ENCODE measurements around a stretch of chr13.

DNA sequence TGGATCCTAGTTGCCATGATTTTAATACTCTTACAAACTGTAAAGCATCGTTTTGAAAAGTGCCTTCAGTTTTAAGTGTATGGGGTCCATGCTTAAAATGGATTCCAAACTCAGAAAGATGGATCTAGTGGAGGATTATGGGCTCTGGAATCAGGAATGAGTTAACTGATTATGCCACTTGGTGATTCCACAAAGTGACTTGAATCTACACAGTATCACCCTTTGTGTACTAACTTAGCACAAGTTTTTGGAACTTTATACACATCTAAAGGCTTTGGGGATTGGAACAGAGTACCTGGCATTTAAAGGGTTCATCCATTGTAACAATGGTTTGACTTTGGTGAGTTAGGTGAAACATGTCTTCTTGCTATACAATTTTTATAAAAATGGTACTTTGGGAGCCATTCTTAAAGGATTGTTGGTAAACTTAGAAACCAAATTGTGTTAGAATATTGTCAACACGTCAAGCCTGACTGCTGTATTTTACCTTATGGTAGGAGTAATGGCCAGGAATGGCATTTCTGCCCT, 1.1 kb downstream of the RPL21 start:
- PRO-cap: no peak

DNA sequence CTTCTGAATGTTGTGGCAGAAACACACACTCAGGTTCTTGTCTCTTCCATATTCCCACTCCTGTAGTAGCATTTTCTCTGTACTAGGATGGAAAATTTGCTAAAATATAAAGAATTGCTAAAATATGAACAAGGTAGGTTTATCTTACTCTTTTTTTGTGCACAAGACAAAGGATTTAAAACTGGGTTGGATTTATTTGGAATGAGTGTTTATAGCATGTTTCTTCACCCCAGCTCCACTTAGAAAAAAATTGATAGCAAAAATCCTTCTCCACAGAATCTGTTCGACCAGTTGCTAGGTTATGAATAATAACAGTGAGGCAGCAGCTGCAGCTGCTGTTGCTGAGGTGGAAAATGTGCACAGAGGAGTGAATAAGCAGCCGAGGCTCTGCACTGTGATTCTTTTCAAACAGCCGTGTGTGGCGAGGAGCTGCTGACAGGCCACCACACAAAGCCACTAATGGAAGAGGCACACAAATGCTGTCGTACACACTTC, 6.6 kb upstream of the RASL11A start:
- PRO-cap: no peak

- PRO-cap: no peak
Observed at GRCh38 chr13:27434350-27435544, 10.3 kb downstream of the GTF3A start.

DNA sequence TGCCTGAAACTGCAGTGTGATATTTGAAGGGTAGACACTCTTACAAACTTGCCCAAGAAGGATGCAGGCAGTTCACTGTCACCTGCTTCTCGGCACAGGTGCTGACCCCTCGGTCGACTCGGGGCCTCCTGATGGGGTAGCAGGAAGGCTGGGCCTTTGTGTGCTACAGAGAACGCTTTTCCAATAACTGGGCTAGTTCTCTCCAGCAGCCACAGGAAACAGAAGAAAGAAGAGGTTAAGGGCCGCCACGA, 5.2 kb upstream of the MTIF3 start:
- PRO-cap: no peak

GRCh38 chr13:27549169-27549658, 71.1 kb downstream of the LNX2 start:
- PRO-cap: unidirectional peak, minus-strand start at chr13:27549414

- PRO-cap: bidirectional peak, plus-strand start at chr13:27620743, minus-strand start at chr13:27620529; bidirectional peak, plus-strand start at chr13:27621195, minus-strand start at chr13:27621075
Observed at GRCh38 chr13:27620648-27621277, 434 bp upstream of the LNX2 start.

- PRO-cap: no peak
Observed at GRCh38 chr13:27851082-27852186, 59.2 kb downstream of the GSX1 start.

DNA sequence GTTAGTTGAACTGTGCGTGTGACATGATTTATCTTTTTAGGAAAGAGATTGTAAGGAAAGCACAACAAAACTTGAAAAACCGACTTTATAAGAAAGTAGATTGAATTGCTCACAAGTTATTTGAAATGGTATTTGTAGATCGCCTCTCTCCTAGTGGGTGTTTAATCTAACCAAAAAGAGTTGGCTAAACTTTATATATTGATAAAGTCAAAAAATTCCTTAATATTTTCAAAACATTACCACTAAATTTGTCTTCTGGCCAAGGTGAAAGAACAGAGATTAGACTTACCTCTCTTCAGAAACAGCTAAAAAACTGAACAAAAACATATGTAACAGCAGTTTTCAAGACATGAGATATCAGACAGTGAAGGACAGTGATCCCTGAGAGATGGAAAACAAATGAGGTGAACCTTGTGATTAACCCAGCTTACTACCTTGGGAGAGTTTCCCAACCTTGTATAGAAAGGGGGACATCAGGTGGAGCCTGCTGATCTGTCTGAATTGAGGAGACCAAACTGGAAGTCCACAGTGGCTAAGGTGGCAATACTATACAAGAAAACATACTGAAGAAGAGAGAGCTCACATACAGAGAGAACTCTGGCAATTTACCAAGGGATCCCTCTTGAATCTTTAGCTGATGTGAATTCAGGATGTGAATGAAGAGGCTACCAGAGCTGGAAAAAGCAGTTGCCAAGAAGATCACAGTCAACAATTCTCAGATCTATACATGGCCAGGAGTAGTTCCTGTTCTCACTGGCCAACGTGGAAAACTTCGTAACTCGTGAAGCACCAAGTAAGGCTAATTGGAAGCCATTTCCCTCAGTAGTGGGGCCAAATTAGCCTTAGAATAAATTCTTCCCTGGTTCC, 73.3 kb downstream of the PAN3 start:
- PRO-cap: no peak

DNA sequence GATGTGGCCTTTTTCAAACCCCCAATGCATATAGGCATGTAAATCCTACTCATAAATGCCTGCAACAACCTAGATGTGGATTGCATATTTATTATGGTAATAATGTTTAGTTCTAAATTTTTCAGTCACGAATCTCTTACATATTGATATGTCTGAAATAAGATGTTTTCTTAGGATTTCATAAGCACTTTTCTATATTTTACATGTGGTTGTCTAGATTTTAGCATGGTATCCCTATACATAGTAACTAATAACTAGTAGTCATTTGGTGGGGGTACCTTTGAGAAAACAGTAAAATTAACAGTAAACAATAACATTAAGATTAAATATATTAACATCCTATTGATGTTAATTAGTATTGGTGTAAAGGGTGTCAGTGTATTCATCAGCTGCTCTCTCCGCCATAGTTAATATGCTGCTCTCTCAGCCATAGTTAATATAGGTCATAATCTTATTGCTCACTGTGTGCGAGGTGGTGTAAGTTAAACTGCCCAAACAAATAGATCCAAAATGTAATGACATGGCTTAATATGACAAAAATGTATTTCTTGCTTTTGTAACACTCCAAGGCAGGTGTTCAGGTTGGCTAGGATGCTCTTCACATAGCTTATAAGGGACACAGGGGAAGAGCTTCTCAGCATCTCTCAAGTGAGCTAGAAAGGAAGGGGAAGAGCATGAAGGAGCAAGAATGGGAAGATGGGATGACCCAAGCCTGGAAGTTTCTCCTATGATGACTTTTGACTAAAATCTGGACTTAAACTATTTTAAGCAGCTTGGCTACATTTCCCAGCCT, 90.2 kb downstream of the PAN3 start:
- PRO-cap: no peak

DNA sequence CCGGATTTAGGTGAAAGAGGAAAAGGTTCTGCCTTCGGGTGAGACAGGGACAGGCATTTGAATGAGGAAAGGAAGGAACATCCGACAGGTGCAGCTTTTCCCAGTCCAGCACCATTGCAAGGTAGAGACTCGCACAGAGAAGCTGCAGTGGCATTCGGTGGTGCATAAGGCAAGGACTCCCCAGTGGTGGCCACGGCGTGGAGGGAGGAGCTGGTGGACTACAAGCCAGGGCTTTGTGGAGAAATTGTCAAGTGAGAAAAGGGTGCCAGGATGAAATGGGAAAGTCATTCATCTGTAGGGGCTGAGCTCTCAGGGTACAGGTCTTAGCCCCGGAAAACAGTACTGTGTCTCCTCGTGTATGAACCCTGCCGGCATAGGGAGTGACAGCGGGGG, 167.6 kb downstream of the PAN3 start:
- PRO-cap: unidirectional peak, plus-strand start at position 194 of the sequence

DNA sequence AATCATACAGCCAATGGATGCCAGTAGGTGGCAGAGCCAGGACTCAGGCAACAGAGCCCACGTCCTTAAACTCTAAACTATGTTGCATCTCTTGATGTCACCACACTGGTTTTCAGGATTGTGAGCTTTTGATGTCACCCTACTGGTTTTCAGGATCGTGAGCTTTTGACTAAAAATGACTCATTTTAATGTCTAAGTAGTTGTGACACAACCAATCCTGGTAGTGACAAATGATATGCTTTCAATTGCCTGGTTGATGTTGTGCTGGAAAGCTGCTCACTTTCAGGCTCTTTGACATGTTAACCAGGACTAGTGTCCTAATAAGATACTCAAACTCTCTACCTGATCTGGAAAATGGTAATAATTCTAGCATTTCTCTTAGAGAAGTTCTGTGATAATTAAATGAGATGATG, 78.7 kb downstream of the FLT1 start:
- PRO-cap: no peak

GRCh38 chr13:29125023-29125588, 305.0 kb downstream of the MTUS2 start:
- PRO-cap: no peak

- PRO-cap: no peak
Observed at GRCh38 chr13:29496161-29496811, 99.2 kb downstream of the SLC7A1 start.

GRCh38 chr13:29572563-29572970, 22.9 kb downstream of the SLC7A1 start:
- PRO-cap: no peak

GRCh38 chr13:29756794-29757297, 93.6 kb downstream of the UBL3 start:
- PRO-cap: no peak

DNA sequence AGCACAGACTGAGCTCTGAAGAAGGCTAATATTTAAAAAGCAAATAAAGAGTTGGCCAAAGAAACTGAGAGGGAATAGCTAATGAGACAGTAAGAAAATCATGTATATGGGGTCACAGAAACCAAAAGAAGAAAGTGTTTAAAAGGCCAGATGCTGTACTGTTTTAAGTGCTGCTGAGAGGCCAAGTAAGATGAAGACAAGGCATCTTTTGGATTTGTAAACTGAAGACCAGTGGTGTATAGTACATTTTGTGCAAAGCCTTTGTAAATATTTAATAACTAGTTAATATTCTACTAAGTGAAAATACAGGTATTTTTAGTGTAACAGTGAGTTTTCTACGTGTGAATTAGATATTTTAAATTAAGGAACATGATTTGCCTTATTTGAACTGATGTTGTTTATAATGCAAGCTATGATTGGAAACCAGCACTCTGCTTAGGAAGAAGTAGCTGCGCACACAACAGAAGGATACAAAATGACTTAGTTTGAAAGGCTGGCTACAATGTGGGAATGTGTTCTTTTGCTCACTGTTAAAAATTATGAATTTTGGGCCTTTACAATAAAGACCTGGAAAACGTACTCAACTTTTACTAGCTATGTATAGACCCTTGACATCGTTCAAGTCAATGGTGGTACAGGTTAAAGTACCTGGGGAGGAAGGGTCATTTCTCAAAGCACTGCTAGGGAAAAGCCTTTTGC, 39.9 kb downstream of the UBL3 start:
- PRO-cap: no peak

GRCh38 chr13:29830958-29831301, 19.5 kb downstream of the UBL3 start:
- PRO-cap: no peak

DNA sequence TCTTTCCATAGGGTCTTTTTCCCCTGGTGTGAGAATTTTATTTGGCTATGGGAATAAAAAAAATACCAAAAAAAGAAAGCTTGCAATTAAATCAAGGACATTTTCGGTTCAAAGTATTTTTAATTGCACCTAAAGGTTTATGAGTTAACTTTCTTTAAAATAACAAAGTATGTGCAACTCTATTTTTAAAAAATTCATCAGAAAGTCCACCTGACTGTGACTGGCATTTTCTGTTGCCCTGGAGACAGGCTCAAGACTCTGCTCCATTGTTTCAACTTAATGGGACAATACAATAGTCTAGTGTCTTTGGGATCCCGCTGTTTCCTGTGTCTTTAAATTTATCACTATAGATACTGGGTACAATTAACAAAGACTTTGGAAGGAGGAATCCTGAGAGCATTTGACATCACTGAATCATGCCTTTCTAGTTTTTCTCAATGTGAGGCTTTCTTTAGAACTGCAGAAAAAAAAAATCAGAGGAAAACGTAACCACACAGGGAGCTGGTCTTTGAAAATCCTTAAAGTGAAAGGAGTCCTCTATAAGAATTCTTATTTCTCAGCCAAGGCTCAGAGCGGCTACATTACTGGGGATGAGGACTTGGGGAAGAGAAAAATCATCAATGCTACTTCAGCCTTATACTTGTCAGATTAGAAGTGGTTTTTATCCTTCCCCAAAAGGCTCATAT, 34.2 kb upstream of the UBL3 start:
- PRO-cap: no peak

- PRO-cap: no peak
Observed at GRCh38 chr13:29906545-29907068, 56.2 kb upstream of the UBL3 start.

DNA sequence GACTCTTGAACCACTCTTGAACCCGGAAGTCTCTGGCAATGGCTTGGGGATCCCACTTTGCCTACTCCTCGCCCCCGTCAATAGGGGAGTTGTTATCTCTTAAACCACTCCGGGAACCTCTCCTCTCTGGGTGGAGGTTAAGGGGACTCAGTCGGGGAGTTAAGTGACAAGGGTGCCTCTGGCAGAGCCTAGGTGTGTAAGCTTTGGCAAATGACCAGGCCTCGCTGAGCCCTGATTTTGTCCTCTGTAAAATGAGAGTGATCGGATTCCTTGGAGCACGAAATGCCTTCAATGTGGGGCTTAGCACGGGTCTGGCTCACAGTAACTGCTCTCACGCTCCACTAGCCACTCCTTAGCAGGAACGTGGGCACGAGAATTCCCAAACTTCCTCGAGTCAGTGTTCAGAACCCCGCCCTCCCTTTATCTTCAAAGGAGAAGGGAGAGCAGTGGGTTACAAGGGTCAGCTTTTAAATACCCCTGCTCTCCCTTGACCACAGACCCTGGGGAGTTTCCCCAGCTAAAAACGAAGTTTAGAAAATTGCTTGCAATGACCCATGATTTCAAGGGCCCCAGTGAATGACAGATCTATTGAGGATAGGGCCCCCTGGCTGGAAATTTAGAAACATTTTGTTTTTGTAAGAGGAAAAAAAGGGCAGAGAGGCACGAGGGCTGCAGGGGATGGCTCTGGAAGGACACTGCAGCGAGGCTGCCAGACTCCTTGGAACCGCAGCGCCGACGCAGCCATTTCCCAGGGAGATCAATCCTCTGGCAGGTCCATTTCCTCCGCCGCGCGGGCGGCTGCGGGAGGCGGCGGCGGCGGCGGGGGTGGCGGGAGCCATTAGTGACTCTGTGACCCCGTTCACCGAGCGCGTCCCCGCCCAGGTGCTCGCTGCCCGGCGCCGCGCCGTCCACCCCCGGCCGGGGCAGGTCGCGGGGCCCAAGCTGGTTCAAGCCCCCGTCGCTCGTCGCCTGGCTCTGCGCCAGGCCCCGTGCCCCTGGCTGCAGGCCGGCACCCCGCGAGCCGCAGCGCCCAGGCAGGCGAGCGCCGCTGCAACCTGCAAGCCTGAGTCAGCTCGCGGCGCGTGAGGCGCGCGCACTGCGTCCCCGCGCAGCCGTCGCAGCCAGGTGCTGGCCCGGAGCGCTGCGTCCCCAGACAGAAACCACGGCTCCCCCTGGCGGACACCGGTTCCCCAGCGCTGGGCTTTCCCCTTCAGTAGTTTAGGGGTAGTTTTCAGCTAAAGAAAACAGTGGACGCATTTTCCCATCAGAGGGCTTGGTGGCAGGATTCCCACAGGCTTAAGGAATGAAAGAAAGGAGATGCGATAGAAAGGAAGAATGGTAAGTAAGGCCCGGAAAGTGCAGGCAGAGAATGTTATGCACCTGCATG, 192.9 kb downstream of the KATNAL1 start:
- PRO-cap: unidirectional peak, minus-strand start at position 343 of the sequence; unidirectional peak, minus-strand start at position 767 of the sequence; unidirectional peak, minus-strand start at position 1,070 of the sequence

Data from ileum (tissue), 1 donor.